Mesenteric fat pad (tissue), 1 donor: Measurements from ENCODE around the genes LLCFC1, TAS2R39, FAM131B, OR2F2, OR2A12 and C7orf33.

DNA sequence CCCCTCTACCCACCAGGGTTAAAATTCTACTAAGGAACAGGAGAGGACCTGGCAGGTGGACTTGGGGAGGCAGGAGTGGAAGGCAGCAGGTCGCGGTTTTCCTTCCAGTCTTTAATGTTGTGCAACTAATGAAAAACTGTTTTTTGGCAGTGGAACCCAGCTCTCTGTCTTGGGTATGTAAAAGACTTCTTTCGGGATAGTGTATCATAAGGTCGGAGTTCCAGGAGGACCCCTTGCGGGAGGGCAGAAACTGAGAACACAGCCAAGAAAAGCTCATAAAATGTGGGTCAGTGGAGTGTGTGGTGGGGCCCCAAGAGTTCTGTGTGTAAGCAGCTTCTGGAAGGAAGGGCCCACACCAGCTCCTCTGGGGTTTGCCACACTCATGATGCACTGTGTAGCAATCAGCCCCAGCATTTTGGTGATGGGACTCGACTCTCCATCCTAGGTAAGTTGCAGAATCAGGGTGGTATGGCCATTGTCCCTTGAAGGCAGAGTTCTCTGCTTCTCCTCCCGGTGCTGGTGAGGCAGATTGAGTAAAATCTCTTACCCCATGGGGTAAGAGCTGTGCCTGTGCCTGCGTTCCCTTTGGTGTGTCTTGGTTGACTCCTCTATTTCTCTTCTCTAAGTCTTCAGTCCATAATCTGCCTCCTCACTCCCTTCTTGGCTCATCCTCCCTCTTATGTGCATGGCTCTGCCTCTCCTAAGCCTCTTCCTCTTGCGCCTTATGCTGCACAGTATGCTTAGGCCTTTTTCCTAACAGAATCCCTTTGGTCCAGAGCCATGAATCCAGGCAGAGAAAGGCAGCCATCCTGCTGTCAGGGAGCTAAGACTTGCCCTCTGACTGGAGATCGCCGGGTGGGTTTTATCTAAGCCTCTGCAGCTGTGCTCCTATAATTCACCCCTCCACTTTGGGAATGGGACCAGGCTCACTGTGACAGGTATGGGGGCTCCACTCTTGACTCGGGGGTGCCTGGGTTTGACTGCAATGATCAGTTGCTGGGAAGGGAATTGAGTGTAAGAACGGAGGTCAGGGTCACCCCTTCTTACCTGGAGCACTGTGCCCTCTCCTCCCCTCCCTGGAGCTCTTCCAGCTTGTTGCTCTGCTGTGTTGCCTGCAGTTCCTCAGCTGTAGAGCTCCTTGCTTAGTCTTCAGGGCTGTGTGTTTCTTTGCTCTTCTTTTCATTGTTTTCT, 17.7 kb downstream of the PRSS2 start:
- PRO-cap, result no peak

- PRO-cap, result no peak
Measured at GRCh38 chr7:142939330-142939773, at the start of gene LLCFC1. Gene LLCFC1 (plus strand): TSS chr7:142939484.

GRCh38 chr7:142943669-142943984, 4.3 kb downstream of the LLCFC1 start:
- PRO-cap, result no peak

- PRO-cap, result no peak
Measured at GRCh38 chr7:143171663-143172188, 11.5 kb upstream of the TAS2R39 start.

DNA sequence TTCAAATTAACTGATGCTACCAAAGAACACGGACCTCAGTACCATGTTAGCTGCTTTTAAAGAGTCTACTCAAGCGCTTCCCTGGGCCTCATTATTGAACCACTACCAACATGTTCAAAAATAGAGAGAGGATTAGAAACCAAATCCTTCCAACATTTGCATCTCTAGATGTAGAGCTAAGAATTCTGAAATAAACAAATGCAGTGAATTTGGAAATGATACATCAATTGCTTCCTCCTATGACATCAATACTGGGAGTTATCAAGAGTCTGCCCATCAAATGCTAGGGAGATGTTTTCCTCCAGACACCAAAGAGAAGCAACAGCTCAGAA, at the start of gene TAS2R39:
Gene TAS2R39, plus strand, starts transcription at position 281 of the 332 bp plus-strand sequence.
- PRO-cap, result no peak

- PRO-cap, result no peak
Measured at GRCh38 chr7:143283215-143283880, 1.4 kb upstream of the TMEM139 start.

DNA sequence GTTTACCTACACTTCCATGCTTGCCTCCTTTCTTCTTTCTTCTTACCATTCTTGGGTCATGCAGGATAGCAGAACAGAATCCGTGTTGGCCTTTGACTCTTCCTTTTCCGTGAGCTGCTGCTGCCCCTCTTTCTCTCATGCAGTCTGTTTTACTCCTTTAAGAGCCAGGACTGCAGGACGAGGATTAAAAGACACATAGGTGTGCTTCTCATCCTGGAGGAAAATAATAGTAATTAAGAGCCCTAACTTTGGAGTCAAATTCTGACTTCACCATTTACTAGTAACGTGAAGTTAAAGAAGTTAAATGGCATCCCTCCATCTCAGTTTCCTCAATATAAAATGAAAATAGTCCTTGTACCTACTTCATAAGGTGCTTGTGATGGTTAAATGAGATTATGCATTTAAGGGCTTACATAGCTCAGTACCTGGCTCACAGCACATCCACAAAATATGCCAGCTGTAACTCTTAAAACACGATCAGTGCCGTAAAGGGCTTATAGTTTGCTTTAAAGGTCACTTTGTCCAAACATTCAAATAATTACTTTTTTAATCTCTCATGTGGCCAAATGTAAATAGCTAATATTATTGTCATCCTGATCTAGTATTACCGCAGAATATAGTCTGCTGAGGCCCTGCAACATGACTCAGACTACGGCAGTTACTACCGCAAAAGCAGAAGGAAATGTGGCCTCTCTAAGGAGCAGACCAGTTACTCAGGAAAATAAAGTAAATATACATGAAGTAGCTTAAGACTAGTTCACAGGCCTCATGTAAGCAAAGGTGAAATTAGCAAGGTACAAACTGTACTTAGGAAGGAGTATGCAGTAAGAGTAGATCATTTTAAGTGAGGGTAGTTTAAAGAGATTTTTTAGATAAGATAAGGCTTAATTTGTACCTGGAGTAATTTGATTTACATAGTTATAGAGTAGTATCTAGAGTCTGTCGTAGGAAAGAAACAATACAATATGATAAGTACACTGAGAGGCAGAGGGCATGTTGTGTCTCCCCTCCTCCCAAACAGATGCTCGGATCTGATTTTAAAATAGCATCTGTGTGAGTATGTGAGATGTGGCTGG, 12.9 kb downstream of the CASP2 start:
- PRO-cap, result no peak

DNA sequence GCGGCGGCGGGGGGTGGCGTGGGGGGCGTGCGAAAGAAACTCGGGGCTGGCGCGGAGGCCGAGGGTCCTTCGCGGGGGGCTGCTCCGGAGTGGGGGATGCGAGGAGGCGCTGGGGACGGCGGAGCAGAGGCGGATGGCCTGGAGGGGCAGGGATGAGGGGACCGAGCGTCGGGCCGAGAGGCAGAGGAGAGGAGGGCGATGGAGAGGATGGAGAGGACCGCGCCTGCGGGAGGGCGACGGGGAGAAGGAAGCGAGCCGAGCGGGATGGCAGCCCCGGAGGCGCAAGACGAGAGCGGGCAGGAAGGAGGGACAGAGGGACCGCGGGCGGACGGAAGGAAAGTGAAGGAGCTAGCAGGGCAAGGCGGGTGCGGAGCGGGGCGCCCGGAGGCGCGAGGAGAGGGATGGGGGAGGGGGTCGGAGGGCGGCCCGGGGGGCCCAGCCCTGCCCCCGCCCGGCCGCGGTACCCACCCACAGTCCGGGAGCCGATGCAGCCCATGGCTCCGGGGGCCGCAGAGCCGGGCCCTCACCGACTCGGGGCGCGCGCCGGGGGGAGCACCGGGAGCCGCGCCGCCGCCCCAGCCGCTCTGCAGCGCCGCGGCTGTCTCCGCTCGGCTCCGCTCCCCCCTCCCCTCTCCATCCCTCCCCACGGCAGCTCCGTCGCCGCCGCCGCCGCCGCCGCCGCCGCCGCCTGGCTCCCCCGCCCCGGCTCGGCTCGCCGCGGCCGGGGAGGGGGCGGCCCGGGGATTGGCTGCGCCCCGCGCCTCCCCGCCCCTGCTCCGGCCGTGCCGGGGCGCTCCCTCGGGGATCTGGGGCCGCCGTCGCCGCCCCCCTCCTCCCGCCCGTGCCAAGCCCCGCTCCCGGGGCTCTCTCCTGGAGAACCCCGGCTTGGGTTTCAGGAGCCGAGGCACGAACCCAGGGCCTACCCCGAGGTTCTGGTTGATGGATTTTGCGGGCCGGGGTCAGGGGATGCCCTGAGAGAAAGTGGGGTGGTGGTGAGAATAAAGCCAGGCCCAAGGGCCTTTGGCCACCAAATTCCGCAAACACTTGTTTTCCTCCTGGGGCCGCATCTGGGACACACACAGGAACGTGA, at the start of gene FAM131B:
Gene FAM131B, minus strand, starts transcription at position 606 of the 1,090 bp plus-strand sequence.
- PRO-cap, result no peak

- PRO-cap, result no peak
Measured at GRCh38 chr7:143375242-143376203, 5.6 kb upstream of the ZYX start.

DNA sequence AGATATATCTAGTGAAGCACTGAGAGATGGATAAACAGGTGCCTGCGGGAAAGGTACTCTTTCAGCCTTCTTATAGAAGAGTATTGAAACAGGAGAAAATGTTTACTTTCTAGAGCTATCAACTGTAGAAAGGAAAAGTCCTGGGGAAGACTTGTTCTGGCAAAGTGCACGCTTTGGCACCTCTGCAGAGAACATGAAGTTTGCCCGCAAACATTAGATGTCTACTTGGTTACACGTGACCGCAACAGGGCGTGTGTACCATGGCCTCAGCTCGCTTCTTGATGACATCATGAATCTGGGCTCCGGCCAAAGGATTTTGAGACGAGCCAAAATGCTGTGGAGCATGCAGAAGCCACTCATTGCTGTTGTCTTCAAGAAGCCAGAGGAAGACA, 8.6 kb upstream of the TAS2R60 start:
- PRO-cap, result no peak

DNA sequence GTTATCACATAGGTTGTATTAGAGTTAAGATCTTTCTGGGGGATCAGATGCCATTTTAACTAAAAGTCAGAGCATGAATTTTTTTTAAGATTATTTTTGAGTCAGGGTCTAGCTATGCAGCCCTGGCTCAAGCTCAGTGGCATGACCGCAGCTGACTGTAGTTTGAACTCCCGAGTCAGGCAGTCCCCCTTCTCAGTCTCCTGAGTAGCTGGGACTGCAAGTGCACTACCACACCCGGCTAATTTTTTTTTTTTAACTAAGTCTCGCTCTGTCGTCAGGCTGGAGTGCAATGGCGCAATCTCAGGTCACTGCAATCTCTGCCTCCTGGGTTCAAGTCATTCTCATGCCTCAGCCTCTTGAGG, 7.8 kb downstream of the TAS2R41 start:
- PRO-cap, result no peak

DNA sequence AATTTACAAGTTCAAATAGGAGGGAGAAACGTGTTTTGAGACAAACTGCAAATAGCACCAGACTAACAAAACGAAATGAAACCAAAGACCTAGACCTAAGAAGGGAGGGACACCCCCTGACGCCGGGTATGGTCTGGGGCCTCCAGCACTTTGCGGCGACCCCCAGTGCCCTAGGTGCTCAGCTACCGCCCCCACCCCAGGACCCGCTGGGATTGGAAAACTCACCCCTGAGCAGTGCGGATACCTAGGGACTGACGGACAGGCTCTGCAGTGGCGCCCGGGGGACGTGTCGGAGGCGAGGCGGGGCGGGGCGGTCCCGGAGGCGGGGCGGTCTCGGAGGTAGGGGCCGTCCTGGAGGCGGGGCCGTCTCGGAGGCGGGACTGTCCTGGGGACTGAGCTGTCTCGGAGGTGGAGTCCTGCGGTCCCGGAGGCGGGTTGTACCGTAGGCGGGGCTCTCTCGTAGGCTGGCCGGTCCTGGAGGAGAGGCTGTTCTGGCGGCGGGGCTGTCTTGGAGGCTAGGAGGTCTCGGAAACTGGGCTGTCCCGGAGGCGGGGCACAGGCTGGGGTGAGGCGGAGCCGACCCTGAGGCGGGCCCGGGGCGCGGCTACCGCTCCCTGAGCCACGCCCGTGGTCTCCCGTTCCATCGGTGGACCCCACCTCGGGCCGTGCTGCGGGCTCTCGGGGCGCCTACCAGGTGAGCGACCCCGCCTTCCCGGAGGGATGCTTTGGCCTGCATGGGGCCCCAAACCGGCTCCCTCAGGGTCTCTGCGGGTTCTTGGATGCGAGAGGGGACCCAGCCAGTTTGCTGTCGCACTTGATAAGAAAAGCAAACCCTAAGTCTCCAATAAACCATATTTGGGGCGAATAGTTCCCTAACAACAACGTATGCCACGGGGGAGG, 65.3 kb downstream of the TCAF1 start:
- PRO-cap, result no peak

DNA sequence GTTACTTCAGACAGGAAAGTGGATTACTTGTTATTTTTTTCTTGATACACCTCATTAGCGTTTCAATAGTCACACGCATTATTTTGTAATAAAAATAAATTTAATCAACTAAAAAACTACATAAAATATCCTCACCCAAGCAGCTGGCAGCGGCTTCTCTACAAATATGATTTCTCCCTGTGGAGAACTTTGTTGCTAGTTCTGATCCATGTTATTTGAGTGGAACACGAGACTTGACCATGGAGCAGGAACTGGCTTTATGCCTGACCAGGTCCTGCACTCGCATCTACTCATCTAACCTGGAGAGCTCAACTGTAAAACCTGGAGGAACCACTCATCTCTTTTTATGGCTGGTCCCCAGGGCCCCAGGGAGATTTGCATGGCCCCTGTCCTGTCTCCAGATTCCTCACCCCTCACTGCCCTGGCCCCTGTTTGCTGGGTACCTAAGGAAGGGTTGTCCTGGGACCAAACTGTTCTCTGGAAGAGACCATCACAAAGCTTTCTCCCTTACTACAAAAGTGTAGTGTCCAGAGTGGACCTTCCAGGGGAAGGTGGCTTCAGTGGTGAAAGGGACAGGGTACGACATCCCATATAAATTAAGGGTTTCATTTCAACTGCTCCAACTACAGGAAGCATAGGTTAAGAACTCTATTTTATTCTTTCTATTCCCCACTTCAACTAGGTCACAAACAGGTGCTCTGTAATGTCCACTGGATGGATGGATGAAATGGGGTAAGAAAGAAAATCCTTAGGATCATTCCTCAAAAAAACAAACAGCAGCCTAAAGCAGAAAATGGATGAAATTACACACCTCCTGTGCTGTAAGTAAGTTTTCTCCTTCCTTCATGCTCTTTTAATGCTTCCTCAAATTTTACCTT, 15.9 kb downstream of the TCAF1 start:
- PRO-cap, result no peak

DNA sequence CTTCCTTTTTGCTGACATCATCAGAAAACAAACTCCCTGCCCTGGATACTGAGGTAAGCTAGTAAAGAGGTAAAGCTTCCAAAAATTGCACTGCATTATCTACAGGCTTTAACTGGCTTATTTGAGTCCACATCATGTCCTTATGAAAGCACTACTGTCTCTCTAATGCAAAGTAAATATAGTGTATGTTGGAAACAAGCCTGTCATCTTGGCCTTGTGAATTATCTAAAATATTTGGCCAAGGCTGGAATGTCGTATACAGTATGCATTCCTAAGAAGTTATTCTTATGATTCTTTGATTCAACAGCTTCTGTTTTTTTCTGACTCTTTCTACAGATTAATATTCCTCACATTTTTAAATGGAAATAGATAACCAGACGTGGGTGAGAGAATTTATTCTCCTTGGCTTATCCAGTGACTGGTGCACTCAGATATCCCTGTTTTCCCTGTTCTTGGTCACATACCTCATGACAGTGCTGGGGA, at the start of gene OR2F2:
Gene OR2F2, plus strand, starts transcription at position 360 of the 483 bp plus-strand sequence.
- PRO-cap, result no peak

GRCh38 chr7:144085902-144086492, at the start of gene OR2A12:
Gene OR2A12 (plus strand): TSS chr7:144086278.
- PRO-cap, result no peak

GRCh38 chr7:145997075-145997468, 119.5 kb upstream of the CNTNAP2 start:
- PRO-cap, result no peak

DNA sequence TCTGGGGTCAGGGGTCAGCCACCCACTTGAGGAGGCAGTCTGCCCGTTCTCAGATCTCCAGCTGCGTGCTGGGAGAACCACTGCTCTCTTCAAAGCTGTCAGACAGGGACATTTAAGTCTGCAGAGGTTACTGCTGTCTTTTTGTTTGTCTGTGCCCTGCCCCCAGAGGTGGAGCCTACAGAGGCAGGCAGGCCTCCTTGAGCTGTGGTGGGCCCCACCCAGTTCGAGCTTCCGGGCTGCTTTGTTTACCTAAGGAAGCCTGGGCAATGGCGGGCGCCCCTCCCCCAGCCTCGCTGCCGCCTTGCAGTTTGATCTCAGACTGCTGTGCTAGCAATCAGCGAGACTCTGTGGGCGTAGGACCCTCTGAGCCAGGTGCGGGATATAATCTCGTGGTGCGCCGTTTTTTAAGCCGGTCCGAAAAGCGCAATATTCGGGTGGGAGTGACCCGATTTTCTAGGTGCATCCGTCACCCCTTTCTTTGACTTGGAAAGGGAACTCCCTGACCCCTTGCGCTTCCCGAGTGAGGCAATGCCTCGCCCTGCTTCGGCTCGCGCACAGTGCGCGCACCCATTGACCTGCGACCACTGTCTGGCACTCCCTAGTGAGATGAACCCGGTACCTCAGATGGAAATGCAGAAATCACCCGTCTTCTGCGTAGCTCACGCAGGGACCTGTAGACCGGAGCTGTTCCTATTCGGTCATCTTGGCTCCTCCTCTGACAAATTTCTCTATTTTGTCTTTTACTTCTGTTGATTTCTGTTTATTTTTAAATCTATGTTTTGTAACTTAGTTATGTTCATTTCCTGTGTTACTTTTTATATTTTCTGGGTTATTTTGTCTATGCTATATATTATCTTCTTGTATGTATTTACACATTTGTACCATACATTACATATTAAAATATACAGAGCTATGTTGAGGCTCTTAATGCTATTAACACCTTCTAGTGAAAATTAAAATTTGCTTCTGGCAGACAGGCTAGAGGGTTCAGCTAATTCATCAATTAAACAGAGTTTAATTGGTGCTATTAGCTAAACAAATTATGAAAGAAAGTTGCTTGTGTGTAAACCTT, 97.4 kb upstream of the CNTNAP2 start:
- PRO-cap, result no peak

DNA sequence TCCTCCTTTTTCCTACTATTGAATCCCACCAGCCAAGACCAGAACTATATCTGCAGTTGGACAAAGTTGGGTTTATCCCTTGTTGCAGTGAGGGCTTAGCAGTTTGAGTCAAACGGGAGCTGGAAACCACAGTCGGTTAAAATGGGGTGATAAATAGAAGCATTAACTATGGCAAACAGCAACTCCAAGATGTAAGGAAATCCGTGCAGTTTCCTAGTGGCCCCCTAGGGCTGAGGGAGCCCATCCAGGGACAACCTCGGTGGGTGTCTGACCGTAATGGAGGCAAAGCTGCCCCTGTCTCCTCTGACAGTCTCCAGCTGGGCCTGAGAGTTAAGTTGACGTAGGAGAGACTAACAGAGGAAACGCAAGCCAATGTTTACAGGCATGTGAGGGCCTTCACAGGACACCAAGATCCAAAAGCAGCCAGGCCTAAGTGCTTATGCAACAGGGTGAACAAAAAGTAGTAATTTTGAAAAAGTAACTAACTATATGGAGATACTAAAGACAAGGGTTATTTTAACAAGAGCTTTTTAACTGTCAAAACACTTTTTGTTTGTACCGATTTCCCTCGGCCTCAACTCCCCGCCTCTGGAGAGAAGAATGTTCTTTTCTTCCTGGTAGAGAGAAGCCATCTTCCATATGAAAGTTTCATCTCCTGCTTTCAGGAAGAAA, 330.0 kb upstream of the C7orf33 start:
- PRO-cap, result no peak

- PRO-cap, result no peak
Measured at GRCh38 chr7:148572002-148572650, 18.4 kb upstream of the C7orf33 start.

DNA sequence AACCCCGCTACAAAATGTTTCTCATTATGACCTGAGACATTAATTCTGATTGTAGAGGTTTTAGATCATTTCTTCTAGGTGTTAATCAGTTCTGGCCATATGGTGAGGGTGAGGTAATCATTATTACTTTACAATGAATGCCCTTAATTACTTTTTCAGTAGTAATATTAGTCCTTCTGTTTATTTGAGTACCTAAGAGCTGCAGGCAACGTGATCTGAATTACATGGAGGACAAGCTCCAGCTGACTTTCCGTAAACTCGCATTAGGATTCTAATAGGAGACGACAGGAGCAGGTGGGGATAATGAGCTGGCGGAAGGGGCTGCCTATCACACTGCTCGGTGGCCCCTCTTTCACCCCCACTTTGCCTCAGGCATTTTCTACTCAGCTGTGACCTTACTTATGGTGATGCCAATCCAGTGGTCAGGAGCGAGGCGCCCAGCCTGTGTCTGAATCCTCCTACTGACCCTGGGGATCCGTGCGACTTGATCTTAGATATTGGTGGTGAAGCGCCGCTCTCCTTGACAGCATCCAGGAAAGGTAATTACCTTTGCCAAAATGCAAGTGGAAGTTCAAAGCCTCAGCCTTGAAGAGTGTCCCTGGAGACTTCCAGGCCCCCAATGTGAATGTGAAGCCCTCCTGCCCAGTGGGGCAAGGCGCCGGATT, at the start of gene C7orf33:
Gene C7orf33, plus strand, starts transcription at position 398 of the 665 bp plus-strand sequence.
- PRO-cap, result no peak